Adrenal gland (tissue), 7 donors: ENCODE data around the gene COQ7.

- PRO-cap, 3 experiments: no peak in any of the 3 experiments
- RAMPAGE, long total RNA, 4 experiments: no peak in any of the 4 experiments
- RRBS: no CpG with 5 or more reads among the region's 11 CpGs
Observed at GRCh38 chr16:17328790-17329329, 141.9 kb downstream of the XYLT1 start.

GRCh38 chr16:17366769-17367543 is 103.8 kb downstream of the XYLT1 start:
- PRO-cap, 3 experiments: no peak in any of the 3 experiments
- RAMPAGE, long total RNA, 4 experiments: no peak in any of the 4 experiments
- RRBS: no CpG with 5 or more reads among the region's 11 CpGs

GRCh38 chr16:17370255-17370784 is 100.4 kb downstream of the XYLT1 start:
- PRO-cap, 3 experiments: no peak in any of the 3 experiments
- RAMPAGE, long total RNA, 4 experiments: no peak in any of the 4 experiments
- RRBS: no CpG with 5 or more reads among the region's 13 CpGs

GRCh38 chr16:17414042-17415065 is 56.4 kb downstream of the XYLT1 start:
- PRO-cap, 3 experiments: no peak in any of the 3 experiments
- RAMPAGE, long total RNA, 4 experiments: no peak in any of the 4 experiments
- RRBS: no CpG with 5 or more reads among the region's 20 CpGs

DNA sequence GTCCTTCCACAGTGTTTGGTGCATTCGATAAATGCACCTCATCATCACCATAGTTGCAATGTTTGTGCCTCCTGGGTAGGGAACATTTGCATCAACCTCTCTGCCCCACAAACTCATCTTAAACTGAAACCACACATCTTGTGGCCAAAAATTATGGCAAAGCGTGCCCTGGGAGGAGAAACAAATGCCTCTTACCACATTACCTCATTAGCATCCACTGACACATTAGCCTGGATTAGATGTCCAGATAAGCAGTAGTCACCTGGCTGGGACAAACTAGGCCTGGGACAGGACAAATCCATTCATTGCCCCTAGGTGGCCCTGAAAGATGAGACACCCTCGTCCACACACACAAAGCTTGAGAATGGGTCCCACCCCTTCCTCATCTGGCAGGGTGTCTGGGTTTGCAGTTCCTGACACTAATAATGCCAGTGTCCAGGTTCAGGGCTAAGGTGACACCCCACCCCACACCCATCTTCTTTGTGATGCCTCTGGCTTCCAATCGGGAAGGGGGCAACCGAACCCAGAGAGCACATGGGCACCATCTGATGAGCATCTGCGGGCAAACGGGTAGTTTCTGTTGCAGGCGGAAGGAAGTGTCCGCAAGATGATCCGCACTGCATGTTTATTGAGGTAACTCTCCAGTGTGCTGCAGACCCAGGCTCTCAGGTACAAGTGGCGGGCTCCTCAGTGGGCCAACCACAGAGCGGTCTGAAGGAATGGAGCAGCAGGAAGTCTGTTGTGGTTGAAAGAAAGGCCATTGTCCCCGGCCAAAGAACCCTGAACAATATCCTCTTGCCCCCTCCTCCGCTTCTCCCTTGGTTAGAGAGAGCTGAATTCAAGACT is 8.6 kb downstream of the XYLT1 start:
- PRO-cap, 3 experiments: no peak in any of the 3 experiments
- RAMPAGE, long total RNA, 4 experiments: no peak in any of the 4 experiments
- RRBS: no CpG with 5 or more reads among the region's 14 CpGs

GRCh38 chr16:17467947-17468417 is 2.8 kb downstream of the XYLT1 start:
- PRO-cap, 3 experiments: no peak in any of the 3 experiments
- RAMPAGE, long total RNA, 4 experiments: no peak in any of the 4 experiments
- RRBS: no CpG with 5 or more reads among the region's 4 CpGs

DNA sequence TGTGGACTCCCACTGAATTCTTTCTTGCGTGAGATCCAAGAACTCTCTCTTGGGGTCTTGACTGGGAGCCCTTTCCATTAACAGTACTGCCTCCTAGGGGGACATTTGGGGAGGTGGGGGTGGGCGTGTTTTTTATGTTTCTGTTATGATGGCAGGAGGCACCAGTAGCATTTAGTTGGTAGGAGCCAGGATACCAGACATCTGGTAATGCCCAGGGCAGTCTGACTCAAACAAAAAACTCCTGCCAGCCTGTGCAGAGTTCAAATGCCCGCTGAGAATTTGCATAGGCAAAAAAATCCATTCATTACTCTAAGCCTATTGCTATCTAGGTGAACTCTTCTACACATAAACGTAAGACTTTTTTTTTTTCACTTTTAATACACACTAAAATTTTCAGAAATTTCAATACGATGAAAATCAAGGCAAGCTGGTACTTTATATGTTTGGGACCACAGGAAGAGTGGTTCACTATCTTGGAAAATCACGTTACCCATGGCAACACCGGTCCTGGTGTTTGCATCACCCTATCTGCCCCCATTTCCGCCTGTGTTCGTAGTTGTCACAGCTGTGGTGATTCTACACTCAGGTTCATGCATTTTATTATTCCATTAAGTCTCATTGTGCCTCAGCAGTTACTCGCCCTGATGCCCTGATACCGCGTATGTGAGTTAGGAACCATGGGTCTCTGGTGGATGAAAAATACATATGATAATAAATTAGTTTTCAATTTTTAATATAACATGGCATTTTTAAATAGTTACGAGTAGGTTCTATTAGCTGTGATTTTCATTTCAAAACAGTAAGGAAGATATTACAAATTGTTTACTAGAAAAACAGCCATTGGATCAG is 121.1 kb upstream of the XYLT1 start:
- PRO-cap, 3 experiments: no peak in any of the 3 experiments
- RAMPAGE, long total RNA, 4 experiments: no peak in any of the 4 experiments
- RRBS: no CpG with 5 or more reads among the region's 13 CpGs

DNA sequence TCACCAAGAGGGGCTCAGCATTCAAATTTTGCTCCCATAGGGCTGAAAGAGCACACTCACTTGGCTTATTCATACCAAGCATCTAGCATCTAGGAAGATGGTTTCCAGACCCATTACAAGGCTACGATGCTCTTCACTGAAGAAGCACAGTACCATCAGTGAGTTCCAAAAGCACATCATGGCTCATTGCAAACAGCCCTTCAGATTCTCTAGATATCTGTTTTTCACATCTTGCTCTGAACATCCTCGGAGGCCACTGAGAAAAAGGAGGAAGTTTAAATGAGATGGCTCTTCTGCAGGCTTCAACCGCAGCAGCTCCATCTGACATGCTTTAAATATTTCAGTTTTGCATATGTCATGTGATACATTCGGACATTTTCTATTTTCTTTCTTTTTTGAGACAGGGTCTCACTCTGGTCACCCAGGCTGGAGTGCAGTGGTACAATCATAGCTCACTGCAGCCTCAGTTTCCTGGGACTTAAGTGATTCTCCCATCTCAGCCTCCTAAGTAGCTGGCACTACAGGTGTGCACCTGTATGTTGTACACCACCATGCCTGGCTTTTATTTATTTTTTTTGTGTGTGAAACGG is 396.8 kb downstream of the NPIPA8 start:
- PRO-cap, 3 experiments: no peak in any of the 3 experiments
- RAMPAGE, long total RNA, 4 experiments: no peak in any of the 4 experiments
- RRBS: no CpG with 5 or more reads among the region's 5 CpGs

GRCh38 chr16:18524183-18524706 is 37.7 kb downstream of the NOMO2 start:
- PRO-cap, 3 experiments: no peak in any of the 3 experiments
- RAMPAGE, long total RNA, 4 experiments: no peak in any of the 4 experiments
- RRBS: no CpG with 5 or more reads among the region's 11 CpGs

DNA sequence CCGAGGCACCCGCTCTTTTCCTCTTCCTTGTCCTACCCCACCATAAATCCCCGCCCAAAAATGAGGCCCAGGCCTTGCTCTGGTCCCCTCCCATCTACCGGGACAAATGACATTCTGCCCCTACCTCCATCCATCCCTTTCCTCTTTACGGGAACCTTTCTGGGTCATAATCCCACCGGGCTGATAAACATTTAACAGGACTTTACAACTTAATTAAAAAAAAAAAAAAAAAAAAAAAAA is 1.0 kb downstream of the NOMO2 start:
- PRO-cap, 3 experiments: no peak in any of the 3 experiments
- RAMPAGE, long total RNA, 4 experiments: no peak in any of the 4 experiments
- RRBS: no CpG with 5 or more reads among the region's 6 CpGs

DNA sequence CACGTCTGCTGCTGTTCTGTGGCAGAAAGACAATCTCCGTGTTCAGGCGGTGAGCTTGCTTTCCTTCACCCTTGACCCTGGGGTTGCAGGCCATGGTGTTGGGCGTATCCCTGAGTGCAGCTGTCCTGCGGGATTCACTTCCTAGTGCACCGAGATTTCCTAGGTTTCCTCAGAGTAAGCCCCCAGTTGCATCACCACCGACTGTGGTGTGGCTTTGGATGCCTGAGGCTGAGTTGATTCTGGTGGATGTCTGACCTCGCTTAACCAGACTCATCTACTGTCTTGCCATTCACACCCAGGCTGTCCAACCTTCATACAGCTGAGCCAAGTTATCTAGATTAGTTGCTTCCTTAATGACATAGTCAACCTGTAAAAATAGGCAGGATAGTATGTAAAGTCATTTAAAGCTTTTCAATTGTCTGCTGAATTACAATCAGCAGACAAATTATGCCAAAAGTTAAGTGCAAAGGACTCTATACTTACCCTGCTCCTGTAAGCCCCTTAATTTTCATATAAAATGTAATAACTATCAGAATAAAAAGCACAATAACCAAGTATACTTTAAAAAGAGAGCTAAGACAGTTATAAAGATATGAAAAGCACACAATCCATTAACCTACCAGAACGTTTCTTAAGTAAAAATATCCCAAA is 8.1 kb upstream of the ARL6IP1 start:
- PRO-cap, 3 experiments: no peak in any of the 3 experiments
- RAMPAGE, long total RNA, 4 experiments: no peak in any of the 4 experiments
- RRBS: no CpG with 5 or more reads among the region's 9 CpGs

GRCh38 chr16:18869343-18869602 is 56.9 kb downstream of the SMG1 start:
- PRO-cap, 3 experiments: no peak in any of the 3 experiments
- RAMPAGE, long total RNA, 4 experiments: no peak in any of the 4 experiments

GRCh38 chr16:18926503-18926902 is 295 bp upstream of the SMG1 start:
- PRO-cap, 3 experiments: peak in 3 of 3 experiments; most common plus-strand start chr16:18926627 (in 3)
- RAMPAGE, long total RNA, 4 experiments: no peak in any of the 4 experiments
- RRBS: no CpG with 5 or more reads among the region's 31 CpGs

- PRO-cap, 3 experiments: no peak in any of the 3 experiments
- RAMPAGE, long total RNA, 4 experiments: no peak in any of the 4 experiments
- RRBS: no CpG with 5 or more reads among the region's 5 CpGs
Observed at GRCh38 chr16:18931778-18932119, 5.5 kb upstream of the SMG1 start.

GRCh38 chr16:19067087-19068219 is at the start of gene COQ7:
TSS of gene COQ7 (plus strand) at chr16:19067614.
- PRO-cap, 3 experiments: peak in 3 of 3 experiments; most common plus-strand start chr16:19067655 (in 2); most common minus-strand start chr16:19067456 (in 2)
- RAMPAGE, long total RNA, 4 experiments: start-site peak on the plus strand in 4 of 4 experiments, at chr16:19067605-19067933 at its widest, 46 to 357 reads per replicate; start-site peak on the minus strand in 2 of 4 experiments, at chr16:19067765-19067842 at its widest, 16 to 20 reads per replicate
- RRBS: 1% methylated on average over 31 of the region's 77 CpGs

DNA sequence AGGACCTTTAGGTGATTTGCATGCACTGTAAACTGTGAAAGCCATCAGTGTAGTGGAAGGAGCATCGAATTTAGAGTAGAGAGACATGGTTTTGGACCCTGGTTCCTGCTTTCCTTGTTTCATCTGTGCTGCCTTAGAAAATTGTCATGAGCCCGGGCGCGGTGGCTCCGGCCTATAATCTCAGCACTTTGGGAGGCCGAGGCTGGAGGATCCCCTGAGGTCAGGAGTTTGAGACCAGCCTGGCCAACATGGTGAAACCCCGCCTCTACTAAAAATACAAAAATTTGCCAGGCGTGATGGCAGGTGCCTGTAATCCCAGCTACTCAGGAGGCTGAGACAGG is 776 bp downstream of the COQ7 start:
- PRO-cap, 3 experiments: peak in 1 of 3 experiments; most common plus-strand start position 136 of the sequence (in 1); most common minus-strand start position 125 of the sequence (in 1)
- RAMPAGE, long total RNA, 4 experiments: no peak in any of the 4 experiments
- RRBS: no CpG with 5 or more reads among the region's 8 CpGs

GRCh38 chr16:19348571-19349367 is 63.2 kb downstream of the CLEC19A start:
- PRO-cap, 3 experiments: no peak in any of the 3 experiments
- RAMPAGE, long total RNA, 4 experiments: no peak in any of the 4 experiments
- RRBS: no CpG with 5 or more reads among the region's 11 CpGs

DNA sequence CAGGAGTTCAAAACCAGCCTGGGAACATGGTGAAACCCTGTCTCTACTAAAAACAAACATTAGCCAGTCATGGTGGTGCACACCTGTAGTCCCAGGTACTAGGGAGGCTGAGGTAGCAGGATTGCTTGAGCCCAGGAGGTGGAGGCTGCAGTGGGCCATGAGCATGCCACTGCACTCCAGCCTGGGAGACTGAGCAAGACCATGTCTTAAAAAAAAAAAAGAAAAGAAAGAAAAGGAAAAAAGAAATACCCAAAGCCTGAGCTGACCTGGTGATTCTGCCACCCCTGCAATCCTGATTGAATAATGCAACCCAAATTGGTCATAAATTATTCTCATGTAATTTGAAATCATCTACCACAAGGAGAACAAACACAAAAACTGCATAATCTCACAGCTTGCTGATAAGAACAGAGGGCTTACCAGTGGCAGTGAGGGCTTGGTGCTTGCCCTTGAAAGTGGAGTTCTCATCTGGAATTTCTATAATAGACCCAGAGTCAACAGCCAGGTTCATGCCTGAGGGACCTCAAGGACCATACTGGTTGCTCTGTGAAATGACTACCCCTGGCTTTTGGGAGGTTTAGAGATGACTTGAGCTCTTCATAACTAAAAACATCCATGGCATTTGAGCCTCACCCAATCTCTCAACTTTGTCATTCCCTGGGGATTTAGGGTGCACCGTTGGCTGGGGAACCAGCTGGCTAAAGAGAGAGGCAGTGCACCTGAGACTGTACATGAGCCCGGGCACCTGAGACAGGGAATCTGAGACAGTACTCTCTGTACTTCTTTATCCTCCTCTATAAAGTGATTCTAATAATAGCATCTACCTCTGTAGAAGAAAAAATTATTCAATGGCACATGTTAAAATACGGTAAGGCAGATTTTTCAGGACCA is 35.4 kb upstream of the TMC5 start:
- PRO-cap, 3 experiments: no peak in any of the 3 experiments
- RAMPAGE, long total RNA, 4 experiments: no peak in any of the 4 experiments
- RRBS: no CpG with 5 or more reads among the region's 3 CpGs

- PRO-cap, 3 experiments: no peak in any of the 3 experiments
- RAMPAGE, long total RNA, 4 experiments: no peak in any of the 4 experiments
- RRBS: no CpG with 5 or more reads among the region's 2 CpGs
Observed at GRCh38 chr16:19384734-19385091, 33.0 kb upstream of the TMC5 start.

- PRO-cap, 3 experiments: peak in 1 of 3 experiments; most common plus-strand start chr16:19525213 (in 1); most common minus-strand start chr16:19524931 (in 1)
- RAMPAGE, long total RNA, 4 experiments: no peak in any of the 4 experiments
- RRBS: 1% methylated on average over 2 of the region's 26 CpGs
Observed at GRCh38 chr16:19524457-19525728, 1.2 kb downstream of the CCP110 start.